Heart right ventricle (tissue), 2 donors: ENCODE measurements around the gene CACNG1.

DNA sequence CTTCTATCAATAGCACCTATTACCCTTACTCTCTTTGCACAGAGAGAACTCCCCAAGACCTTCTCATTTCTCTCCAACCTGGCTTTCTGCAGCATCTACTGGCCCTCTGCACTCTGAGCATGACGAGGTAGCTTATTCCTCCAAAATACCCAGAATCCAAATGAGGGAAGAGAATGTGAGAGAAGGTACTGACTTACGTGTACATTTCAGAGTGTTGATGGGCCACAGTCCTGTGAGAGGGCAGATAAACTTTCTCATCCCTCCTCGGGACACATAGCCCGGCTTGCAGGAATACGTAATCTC, 1.4 kb downstream of the APOH start:
- PRO-cap, 2 experiments: no peak in any of the 2 experiments

DNA sequence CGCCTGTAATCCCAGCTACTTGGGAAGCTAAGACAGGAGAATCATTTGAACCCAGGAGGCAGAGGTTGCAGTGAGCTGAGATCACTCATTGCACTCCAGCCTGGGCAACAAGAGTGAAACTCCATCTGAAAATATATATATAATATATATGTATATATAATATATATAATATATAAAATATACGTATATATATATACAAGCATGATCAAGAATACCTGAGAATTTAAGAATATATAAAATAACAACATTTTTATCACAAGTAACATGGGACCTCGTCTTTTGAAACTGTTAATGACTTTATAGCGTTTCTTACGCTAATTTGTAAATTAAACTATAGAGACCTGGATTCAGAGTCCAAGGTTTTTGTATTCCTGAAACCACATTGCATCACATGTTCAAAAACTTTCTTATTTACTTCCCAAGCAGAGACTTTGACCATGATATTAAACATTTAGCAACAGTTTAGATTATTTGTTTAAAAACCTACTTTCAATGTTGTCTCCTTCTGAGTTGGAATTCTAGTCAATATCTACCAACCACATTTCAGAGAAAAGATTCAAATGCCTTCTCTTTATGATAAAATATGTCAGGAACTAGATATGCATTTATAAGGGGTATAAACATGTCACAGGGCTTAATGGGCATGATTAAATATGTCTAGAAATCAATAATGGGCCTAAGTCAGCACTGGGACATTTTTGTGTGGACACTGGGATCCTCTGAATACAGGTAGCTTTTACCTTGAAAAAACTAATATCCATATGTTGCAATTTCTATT, 6.1 kb upstream of the APOH start:
- PRO-cap, 2 experiments: no peak in any of the 2 experiments

- PRO-cap, 2 experiments: no peak in any of the 2 experiments
Observed at GRCh38 chr17:66508717-66509155, 206.3 kb downstream of the PRKCA start.

DNA sequence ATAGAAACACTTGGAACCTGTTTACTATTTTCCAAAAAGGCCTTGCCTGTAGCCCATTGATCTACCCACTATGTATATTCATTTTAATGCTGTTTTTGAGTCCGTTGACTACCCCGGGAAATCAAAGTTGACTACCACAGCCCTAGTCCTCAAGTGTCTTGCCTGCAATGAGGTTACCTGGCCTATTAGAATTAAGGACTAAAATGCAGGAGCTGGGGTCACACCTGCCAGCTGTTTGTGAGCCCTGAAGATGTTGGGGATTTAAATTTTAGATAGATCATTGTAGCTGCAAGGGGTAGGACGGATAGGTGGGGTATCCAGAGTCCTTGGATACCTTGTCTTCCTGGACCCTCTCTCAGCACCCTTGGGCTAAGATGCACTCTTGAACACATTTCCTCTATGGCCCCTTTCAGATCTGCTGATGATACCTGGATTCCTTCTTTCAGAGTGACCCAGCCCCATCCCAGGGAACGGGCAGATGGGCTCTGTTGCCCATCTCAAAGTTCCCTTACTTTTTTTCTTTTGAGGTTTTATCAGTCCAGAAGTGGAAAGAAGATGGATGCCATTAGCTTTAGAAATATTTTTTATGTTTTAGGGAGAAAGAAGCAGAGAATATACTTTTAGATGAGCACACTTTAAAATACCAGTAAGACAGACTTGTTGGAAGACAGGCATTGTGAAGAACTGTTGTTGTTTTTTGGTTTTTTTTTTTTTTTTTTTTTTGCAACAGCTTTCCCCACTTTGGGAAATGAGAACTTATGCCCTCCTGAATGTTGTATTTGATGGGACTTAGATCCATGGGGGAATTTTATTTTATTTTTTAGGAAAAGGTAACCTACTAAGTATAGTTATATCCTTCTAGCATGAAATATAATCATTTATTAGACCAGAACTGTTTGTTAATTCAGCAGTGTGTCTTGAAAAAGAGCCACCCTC, 263.6 kb downstream of the PRKCA start:
- PRO-cap, 2 experiments: no peak in any of the 2 experiments

DNA sequence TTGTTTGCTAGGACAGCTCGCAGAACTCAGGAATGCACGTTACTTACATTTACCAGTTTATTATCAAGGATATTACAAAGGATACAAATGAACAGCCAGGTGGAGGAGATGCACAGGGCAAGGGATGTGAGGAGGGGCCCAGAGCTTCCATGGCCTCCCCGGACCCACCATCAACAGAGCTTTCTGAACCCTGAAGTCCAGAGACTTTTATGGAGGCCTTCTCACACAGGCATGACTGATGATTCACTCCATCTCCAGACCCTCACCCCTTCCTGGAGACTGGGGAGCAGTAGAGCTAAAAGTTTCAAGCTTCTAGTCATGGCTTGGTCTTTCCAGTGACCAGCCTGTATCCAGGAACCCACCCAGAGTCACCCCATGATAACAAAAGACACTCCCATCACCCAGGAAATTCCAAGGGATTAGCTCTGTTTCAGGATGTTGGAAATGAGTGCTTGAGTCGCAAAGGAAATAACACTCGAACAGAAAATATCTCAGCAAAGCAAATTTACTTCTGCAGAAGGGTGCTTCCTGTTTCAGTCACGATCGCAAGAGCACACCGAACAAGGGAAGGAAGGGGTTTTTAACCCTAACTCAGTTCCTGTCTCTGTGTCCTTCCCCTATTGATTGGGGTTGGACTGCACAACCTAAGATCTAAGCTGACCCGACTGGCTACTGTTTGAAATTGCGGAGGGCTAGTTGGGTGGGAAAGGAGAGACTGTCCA, 224.6 kb upstream of the CACNG5 start:
- PRO-cap, 2 experiments: no peak in any of the 2 experiments

GRCh38 chr17:66675807-66677001, 158.7 kb upstream of the CACNG5 start:
- PRO-cap, 2 experiments: no peak in any of the 2 experiments

DNA sequence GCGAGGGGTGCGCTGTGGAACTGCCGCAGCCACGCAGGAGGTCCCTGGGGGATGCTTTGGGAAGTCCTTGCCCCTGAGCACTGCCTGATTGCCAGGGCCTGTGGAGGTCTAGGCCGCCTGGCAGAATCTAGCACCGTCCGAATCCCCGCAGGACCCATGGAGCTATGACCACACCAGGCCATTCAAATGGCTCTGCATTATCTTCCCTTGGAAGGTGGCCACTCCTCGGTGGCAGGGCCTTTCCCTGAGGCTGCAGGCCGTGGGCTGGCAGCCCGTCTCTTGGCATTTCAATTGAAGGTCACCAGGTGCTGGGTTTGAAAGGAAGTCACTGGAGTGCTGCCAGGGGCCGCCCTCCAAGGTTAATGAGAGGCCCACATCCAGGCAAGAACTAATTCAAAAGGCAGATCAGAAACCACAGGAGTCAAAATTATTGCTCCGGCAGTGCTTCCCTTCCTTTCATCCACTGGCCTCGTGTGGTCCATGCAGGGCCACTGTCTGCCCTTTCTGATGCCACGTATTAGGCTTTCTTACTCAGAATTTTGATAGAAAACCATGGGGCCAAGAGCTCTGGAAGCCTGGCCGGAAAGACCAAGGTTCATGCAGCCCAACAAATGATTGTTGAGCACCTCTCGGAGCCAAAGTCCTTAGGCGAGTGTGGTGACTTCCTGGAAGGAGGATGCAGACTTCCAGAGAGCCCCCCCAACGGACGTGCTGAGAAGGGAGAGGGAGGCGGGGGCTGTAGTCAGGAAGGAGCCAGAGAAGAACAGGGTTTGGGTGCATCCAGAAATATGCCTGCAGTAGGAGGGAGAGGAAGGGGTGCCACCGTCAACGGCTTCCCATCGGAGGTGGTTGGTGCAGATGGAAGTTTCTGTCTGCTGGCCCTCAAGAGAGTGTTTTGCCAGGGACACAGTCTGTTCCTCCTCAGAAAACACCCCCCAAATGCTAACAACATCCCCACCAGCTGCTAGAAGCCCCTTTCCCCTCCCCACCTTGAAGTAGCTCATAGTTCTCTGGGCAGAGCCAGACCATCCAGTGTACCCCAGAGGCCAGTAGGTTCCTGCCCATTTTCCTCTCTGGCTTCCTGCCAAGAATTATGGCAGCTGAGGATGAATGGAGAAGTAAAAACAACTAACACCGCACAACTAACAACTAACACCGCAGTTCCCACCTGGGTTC, 27.4 kb upstream of the CACNG5 start:
- PRO-cap, 2 experiments: no peak in any of the 2 experiments

DNA sequence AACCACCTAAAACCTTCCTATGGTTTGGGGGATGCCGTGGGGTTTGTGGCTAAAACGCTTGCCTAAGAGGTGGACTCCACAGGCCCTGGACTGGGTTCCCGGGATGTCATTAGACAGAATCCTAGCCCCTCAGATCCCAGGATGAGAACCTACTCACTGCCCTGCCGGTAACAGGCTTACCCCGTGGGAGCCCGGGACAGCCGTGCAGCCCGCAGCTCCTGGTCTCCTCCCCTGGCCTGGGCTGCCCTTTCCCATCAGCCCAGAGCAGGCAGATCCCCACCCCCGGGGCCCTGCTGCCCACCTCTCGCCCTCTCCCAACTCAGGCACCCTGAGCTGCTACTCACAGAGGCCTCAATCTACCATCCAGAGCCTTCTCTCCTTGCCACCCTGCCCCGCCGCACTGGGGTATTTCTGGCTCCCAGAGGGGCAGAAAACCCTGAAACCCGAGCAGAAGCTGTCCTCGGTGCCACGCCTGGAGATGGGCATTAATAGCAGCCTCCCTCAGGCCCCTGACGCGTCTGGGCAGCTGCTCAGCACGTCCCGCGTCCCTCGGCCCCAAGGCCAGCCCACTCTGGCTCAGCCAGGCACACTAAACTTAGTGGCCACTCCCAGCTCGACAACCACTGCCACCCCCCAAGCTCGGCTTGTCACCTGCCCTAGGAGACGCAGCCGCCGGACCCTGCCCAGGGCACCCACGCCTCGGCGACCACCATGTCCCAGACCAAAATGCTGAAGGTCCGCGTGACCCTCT, at the start of gene CACNG1:
Gene CACNG1, plus strand, starts transcription at position 605 of the 751 bp plus-strand sequence.
- PRO-cap, 2 experiments: no peak in any of the 2 experiments

- PRO-cap, 2 experiments: no peak in any of the 2 experiments
Observed at GRCh38 chr17:67046228-67046982, 2.1 kb downstream of the CACNG1 start.

GRCh38 chr17:67156927-67157373, 88.0 kb downstream of the HELZ start:
- PRO-cap, 2 experiments: no peak in any of the 2 experiments

DNA sequence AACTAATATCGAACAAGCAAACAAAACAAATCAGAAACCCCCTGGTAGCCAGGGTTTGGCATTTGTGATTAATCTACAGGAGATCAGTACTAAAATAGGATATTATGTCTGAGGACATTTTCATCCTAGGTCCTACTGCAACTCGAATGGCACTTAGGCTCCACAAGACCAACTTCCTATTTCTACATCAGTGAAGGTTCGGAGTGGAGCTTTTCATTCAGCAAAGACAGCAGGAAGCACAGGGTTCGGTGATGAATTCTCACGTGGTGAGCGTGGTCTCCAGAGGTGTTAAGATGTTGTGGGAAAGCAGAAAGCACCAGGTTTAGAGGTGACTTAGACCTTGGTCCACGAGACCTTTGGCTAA, 13.8 kb upstream of the HELZ start:
- PRO-cap, 2 experiments: no peak in any of the 2 experiments

GRCh38 chr17:67289444-67290116, 44.6 kb upstream of the HELZ start:
- PRO-cap, 2 experiments: no peak in any of the 2 experiments

DNA sequence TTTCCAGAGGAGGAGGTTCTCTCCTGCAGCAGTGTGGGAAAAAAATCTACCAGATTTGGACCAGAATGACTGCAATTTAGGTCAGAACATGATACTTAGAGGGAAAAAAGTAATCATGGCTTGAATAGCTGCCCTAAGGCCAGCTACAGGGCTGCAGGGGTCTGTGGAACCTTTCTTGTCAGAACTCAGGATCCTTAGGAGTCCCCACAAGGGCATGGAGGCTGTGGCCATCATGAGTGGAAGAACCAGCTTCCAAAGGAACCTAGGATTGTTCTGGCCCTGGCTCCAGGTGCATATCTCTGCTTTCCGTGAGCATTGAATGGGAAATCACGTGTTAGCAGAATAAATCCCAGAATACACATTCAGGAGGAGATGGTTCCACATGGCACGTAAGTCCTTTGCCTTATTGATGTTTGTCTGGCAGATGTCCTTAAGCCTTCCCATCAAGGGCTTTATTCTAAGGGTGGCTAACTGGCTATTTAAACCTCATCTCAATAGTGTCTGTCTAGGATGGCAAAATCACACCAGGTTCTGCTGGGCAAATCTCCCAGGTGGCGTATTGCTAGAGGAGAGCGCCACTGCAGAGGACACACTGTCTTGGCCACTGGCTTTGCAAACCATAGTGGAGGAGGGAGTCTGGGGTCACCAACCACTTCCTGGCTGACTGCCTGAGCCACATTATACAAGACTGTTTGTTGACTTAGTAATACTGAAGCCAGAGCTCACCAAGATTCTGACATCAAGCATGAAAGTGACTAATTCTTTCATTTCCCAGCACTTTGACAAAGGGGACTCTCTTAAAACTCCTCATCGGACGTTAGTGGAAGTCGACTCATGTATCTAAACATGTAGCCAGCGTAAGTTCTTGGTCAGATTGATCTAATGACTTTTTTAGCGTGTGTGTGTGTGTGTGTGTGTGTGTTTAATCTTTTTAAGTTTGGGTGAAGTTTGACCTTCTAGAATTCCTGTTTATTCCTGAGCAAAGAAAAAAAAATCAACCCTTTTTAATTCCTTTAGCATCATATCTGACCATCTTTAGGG, 13.4 kb downstream of the PITPNC1 start:
- PRO-cap, 2 experiments: no peak in any of the 2 experiments

GRCh38 chr17:67400140-67400668, 23.1 kb downstream of the PITPNC1 start:
- PRO-cap, 2 experiments: no peak in any of the 2 experiments

- PRO-cap, 2 experiments: no peak in any of the 2 experiments
Observed at GRCh38 chr17:67575175-67575835, 142.4 kb upstream of the NOL11 start.

DNA sequence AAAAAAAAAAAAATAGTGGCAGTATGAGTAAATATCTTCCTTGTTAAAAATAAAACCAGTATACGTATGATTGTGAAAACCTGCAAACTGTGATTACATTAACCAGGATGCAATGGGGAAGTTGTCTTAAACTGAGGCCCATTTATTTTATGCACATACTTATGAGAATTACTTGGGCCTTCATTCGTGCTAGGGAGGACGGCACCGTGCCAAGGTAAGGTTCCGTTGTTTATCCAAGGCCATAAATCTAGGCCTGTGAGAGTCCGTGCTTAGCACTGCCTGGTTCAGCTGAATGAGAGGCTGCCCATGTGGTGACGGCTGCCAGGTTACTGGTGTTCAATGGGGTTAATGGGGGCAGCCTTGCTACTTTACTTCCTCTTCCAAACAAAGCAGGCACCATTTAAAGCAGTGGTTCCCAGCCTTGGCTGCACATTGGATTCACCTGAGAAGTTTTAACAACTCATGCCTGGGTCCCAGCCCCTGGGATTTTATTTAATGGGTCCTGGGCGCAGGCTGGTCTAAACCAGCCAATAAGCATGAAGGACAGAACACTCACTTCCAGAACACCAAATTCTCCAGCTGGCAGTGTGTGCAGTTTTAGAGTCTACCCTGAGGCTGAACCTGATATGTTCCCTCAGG, 135.0 kb upstream of the NOL11 start:
- PRO-cap, 2 experiments: no peak in any of the 2 experiments

- PRO-cap, 2 experiments: no peak in any of the 2 experiments
Observed at GRCh38 chr17:67606869-67607246, 110.9 kb upstream of the NOL11 start.

DNA sequence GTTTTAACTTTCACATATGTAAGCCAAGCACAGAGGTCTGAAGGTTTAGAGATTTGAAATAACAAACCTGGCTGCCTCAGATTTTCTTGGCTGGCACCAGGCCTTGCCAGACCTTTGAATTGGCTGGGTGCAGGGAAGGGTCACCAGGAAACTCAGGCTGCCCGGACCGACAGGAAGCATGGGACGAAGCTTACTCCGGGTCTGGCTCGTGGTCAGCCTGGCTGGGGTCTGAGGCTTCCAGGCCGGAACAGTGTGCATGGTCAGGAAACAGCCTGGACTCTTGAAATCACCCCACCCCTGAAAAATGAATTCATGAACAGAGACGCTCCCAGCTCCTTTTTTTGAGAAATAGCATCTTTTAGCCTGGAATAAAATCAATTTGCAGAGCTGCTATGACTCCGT, 35.1 kb downstream of the KPNA2 start:
- PRO-cap, 2 experiments: no peak in any of the 2 experiments

DNA sequence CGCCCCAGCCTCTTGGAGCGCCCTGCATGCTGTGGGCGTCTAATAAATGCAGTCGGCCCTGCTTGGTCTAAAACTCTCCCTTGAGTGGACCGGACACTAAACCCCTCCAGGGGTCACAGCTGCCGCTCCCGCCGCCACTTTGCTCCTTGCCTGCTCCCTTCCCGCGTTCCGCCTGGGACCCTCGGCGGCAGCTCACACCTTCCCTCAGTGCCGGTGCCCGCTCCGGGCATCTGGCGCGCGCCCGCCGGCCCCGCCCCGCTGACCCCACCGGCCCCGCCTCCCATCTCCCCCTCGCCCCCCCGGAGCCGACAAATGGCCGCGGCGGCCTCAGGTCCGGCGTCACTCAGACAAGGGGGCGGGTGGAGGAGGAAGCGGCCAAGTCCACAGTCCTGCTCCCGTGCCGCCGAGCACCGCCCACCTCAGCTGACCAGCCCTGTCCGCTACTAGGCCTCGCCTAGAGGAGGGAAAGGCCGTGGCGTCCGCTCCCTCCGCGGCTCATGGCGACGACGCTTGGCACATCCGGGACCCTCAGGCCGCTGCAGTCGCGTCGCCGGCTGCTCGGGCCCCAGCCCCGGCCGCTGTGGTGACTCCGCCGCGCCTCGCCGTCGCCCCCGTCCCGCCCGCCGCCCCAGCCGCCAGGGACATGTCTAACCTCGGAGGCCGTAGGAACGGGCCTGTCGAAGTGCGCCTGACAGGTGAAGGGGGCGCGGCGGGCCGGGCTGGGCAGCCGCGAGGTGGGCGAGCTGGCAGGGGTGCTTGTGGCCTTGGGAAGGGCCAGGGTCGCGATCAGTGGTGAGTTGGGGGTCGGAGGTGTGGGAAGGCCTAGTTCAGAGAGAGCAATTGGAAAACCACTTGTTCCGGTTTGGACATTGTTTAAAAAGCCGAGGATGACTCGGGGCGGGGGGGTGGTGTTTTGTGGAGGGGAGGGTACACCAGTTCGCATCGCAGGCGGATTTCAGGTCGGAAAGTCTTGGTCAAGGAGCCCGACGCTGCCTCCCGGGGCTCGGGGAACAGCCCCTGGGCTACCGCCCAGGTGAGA, 66.0 kb downstream of the KPNA2 start:
- PRO-cap, 2 experiments: peak in 2 of 2 experiments; most common plus-strand start position 457 of the sequence (in 2); most common minus-strand start position 232 of the sequence (in 2)

- PRO-cap, 2 experiments: no peak in any of the 2 experiments
Observed at GRCh38 chr17:68102304-68102922, 66.9 kb downstream of the KPNA2 start.